Lower leg skin (tissue), 2 donors: Measurements from ENCODE around the gene CNIH3.

DNA sequence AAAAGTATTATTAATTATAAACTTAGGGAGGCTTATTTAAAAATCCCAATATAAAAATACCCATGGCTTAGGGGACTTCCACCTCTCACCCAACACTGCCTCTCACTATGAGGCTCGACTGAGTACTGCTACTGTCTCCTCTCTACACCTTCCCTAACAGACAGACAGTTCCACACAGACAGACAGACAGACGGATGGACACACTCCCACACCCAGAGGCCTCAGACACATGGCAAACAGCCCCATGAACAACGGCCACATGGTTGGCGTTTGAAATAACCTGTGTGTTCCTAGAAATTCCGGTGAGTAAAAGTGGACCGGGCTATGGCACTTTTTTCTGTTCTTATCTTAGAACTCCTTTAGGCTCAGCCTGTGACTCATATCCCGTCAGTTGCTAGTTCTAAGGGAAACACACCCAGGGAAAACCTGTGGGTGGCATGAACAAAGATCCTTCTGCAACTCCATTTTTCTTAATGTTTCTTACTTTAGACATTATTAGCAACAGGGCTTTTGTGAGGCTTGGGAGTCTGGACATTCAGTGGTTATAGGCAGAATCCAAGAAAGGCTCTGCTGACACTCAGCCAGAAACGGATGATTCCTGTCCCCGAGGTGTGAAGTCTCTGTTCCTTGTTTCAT lies 90.4 kb upstream of the TLR5 start:
- PRO-cap = no peak
- RAMPAGE, long total RNA, 2 experiments = no peak in any of the 2 experiments

DNA sequence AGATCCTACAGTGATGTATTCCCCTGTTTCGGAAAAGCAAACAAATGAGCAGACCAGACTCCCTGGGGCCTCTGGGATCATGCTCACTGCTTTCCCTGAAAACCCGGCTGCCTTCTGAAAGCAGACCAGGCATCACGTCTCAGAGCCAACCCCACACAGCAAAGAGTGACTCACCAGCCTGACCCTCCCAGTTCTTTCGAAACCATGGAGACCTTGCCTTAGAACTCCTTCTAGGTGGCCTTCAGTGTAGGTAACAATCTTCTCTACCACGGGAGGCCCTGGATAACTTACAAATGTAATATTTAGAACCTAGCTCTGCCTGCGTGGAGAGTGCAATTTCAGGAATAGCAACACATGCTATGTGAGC lies 105.3 kb downstream of the SUSD4 start:
- PRO-cap = no peak
- RAMPAGE, long total RNA, 2 experiments = no peak in any of the 2 experiments

GRCh38 chr1:223504561-223505115 lies 111.4 kb downstream of the CCDC185 start:
- PRO-cap = no peak
- RAMPAGE, long total RNA, 2 experiments = no peak in any of the 2 experiments

DNA sequence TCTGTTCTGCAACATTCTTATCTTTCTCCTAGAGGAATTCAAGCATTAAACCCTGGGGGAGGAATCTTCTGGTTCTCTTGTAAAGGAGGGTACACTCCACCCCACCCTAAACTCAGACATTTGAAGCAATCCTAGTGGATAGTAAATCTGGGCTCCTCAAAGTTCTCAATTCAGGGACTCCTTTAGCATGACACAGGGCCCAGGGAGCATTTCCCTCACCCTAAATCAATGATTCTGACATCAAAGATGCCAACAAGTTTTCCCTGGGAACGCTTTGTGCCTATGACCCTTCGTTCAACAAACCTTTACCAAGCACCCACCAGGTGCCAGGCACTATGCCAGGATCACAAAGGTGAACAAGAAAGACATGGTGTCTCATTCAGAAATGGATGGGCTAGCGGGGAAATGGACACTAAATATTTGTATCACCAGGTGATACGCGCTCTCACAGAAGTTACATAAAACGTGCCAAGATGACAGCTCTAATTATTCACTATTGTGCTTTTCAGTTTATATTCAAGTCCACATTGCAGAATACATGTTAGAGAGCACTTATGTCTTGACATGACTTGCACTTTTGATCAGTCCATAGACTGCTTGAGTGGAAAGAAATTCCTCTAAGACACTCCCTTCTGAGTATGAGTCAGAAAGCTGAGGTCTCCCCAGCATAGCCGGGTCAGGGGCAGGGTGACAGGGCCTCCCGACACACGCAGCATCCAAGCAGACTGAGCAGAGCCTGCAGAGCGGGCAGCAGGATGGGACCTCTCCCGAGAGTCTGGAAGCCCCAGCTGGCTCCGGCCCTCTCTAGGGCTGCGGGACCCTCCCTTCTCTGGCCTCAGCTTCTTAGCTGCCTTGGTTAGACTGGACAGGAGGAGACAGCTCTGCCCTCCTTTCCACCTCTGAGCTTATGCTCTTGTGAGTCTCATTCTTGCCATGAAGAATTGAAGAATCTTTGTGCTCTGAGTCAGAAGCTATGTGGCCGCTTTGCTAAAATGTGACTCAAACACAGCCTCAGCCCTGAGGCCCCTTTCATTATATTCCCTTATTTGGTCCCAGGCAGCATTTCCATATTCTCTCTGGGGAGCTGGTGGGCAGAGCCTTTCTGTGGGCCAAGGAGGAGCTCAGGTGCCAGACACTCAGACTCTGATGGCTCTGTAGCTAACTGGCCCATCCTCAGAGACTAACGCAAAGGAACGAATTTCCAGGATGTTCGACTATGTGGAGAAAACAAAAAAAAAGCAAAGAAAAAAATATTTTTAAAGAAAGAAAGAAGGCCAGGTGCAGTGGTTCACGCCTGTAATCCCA lies 11.4 kb upstream of the CAPN2 start:
- PRO-cap = bidirectional peak, plus-strand start at position 1,139 of the sequence, minus-strand start at position 901 of the sequence
- RAMPAGE, long total RNA, 2 experiments = no peak in any of the 2 experiments

GRCh38 chr1:223710903-223711455 lies 1.4 kb upstream of the CAPN2 start:
- PRO-cap = no peak
- RAMPAGE, long total RNA, 2 experiments = no peak in any of the 2 experiments

GRCh38 chr1:223714661-223715934 lies 2.8 kb downstream of the CAPN2 start:
- PRO-cap = no peak
- RAMPAGE, long total RNA, 2 experiments = no peak in any of the 2 experiments

- PRO-cap = no peak
- RAMPAGE, long total RNA, 2 experiments = no peak in any of the 2 experiments
These were observed 20.8 kb downstream of the CAPN2 start for GRCh38 chr1:223732882-223733721.

- PRO-cap = no peak
- RAMPAGE, long total RNA, 2 experiments = no peak in any of the 2 experiments
These were observed 21.5 kb downstream of the CAPN2 start for GRCh38 chr1:223733791-223734208.

- PRO-cap = no peak
- RAMPAGE, long total RNA, 2 experiments = no peak in any of the 2 experiments
These were observed 64.1 kb downstream of the CAPN2 start for GRCh38 chr1:223776221-223777088.

DNA sequence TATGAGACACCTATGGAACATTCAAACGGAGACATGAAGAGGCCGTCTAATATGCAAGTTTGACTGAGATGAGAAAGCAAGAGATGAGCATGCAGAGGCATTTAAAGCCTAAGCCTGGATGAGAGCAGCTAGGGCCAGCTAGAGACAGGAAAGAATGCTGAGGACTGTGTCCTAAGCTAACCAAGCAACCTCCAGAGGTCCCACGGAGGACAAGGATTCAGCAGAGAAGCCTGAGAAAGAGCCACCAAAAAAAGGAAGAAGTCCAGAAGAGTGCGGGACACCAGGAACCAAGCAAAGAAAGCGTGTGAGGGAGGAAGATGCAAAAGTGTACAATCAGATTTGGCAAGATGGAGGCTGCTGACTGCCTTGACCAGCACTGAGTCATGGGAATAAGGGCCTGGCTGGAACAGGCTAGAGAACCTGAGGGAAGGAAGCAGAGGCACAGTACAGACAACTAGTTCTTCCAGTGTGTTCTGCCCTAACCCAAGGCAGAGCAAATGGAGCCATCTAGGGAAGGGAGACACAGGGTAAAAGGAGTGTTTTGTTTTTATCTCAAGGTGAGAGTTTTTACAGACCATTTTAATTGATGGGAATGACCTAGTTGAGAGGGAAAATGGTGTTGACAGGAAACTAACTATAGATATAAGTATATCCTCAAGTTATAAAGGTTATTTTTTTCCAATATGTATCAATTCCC lies 18.5 kb downstream of the TP53BP2 start:
- PRO-cap = no peak
- RAMPAGE, long total RNA, 2 experiments = no peak in any of the 2 experiments

GRCh38 chr1:223843846-223844390 lies 1.8 kb downstream of the TP53BP2 start:
- PRO-cap = no peak
- RAMPAGE, long total RNA, 2 experiments = no peak in any of the 2 experiments

DNA sequence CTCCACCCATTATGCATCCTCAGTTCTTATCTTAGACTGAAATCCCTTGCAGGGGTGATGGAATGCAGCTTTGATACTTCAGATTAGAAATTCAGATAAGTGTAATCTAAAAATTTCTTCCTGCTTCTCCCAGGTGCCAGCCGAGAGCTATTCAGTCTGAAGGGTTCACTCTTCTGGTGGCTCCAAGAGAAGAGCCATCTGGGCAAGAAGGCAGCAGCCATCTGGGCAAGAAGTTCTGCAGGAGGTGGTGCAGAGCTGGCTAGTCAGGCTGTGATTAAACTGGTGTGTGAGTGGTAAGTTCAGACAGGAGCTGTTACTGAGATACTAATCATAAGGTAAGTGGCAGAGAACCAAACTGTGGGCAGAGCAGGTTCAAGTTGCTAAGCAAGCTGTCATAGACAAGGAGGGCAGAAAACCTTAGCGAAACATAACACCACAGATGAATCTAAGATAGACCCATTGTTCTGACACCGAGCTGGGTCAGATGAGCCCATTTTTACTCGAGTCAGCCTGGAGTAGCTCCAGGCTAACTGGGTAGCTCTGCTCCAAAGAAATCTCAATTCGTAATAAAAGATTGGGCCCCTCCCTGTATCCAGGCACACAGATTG lies 14.4 kb upstream of the TP53BP2 start:
- PRO-cap = no peak
- RAMPAGE, long total RNA, 2 experiments = no peak in any of the 2 experiments

DNA sequence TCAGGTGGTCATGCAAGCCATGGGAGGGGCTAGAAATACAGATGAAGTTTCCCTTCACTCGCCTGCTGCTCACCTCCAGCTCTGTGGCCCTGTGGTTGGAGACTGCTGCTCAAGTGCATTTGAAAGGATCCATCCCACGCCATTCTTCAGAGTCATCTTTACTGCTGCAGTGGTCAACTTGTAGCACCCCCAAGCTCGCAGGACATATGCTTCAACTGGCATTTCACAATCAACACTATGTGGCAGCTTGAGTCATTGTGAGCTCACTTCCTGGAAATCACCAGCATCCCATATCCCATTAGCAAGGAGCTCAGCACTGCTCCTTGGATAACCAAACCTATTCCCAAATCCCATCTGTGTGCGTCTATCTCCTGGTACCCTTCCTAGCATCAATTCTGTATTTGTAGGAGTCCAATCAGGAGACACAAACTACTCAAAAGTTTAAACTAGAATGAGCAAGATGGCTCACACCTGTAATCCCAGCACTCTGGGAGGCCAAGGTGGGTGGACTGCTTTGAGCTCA lies 116.3 kb upstream of the TP53BP2 start:
- PRO-cap = no peak
- RAMPAGE, long total RNA, 2 experiments = no peak in any of the 2 experiments

GRCh38 chr1:224333884-224334899 lies 4.2 kb upstream of the NVL start:
- PRO-cap = no peak
- RAMPAGE, long total RNA, 2 experiments = no peak in any of the 2 experiments

DNA sequence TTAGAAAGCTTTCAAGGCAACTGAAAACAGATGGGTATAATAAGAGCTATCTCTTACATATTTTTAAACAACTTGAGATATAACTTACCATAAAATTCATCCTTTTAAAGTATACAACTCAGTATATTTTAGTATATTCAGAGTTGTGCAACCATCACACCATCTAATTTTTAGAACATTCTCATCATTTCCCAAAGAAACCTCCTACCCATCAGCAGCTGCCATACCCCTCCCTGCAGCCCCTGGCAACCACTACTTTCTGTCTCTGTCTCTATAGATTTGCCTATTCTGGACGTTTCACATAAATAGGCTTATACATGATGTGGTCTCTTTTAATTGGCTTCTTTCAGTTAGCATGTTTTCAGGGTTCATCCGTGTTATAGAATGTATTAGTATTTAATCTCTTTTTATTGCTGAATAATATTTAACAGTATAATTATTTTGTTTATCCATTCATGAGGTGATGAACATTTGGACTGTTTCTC lies 29.7 kb downstream of the WDR26 start:
- PRO-cap = no peak
- RAMPAGE, long total RNA, 2 experiments = no peak in any of the 2 experiments

GRCh38 chr1:224418236-224418612 lies 16.4 kb downstream of the WDR26 start:
- PRO-cap = no peak
- RAMPAGE, long total RNA, 2 experiments = no peak in any of the 2 experiments

GRCh38 chr1:224427326-224427847 lies 7.2 kb downstream of the WDR26 start:
- PRO-cap = no peak
- RAMPAGE, long total RNA, 2 experiments = no peak in any of the 2 experiments

- PRO-cap = no peak
- RAMPAGE, long total RNA, 2 experiments = no peak in any of the 2 experiments
These were observed 15.6 kb upstream of the WDR26 start for GRCh38 chr1:224450073-224450642.

GRCh38 chr1:224512592-224513180 lies 78.1 kb upstream of the WDR26 start:
- PRO-cap = no peak
- RAMPAGE, long total RNA, 2 experiments = no peak in any of the 2 experiments

DNA sequence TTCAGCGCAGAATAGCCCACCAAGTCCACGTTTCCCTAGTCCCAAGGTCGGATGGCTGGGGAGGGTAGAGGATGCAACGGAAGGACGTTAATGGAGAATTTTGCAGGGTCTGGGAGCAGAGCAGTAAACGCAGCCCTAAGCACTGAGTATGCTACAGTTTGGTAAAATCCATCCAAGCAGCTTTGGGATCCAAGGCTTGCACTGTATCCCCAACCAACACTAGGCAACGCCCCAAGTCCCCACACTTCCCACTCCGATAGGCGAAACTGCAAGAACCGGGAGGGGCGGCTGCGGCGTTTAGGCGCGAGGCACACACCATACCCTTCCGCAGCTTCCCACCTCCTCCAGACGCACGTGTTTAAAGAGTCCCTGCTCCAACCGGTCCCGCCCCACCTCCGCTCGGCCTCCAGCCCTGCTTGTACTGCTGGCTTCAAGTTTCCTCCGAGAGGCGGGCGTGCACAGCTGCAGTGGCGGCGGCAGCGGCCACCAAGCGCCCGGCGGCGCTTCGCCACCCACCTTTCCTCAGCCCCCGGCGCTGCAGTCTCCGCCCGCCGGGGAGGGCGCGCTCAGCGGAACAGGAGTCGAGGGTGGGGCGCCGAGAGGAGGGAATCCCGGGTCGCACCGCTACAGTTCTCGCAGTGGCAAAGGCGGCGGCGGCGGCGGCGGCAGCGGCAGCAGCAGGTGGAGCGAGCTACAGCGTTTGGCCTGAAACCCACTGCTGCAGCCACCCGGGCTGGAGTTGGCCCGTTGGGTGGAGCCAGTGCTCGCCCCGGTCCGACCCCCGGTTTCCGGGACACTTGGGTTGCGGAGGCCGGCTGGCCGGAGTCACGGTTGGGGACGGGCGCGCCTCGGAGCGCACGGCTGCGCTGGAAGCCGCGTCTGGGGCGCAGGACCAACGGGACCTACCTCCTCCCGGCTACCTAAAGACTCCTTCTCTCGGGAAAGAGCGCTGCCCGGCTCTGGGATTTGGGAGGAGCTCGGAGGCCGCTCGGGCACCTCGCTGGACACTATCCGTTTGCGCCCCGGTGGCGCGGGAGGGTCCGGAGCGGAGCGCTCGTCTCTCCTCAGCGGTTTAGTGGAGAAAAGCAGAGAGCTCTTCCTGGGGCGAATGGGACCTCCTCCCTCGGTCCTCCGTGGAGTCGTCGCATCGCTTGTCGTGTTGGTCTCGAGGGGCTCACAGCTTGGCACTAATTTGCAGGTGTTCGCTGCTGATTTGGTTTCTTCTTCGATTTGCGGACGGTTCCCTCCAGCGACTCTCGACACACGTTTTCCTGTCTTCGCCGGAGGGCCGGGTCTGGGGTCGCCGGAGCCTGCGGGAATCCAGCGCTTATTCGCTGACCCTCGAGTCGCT lies at the start of gene CNIH3:
TSS of gene CNIH3 (plus strand) at position 636 of the 1,351 bp plus-strand sequence.
- PRO-cap = no peak
- RAMPAGE, long total RNA, 2 experiments = no peak in any of the 2 experiments